ENCODE results near the gene SCRN2.

DNA sequence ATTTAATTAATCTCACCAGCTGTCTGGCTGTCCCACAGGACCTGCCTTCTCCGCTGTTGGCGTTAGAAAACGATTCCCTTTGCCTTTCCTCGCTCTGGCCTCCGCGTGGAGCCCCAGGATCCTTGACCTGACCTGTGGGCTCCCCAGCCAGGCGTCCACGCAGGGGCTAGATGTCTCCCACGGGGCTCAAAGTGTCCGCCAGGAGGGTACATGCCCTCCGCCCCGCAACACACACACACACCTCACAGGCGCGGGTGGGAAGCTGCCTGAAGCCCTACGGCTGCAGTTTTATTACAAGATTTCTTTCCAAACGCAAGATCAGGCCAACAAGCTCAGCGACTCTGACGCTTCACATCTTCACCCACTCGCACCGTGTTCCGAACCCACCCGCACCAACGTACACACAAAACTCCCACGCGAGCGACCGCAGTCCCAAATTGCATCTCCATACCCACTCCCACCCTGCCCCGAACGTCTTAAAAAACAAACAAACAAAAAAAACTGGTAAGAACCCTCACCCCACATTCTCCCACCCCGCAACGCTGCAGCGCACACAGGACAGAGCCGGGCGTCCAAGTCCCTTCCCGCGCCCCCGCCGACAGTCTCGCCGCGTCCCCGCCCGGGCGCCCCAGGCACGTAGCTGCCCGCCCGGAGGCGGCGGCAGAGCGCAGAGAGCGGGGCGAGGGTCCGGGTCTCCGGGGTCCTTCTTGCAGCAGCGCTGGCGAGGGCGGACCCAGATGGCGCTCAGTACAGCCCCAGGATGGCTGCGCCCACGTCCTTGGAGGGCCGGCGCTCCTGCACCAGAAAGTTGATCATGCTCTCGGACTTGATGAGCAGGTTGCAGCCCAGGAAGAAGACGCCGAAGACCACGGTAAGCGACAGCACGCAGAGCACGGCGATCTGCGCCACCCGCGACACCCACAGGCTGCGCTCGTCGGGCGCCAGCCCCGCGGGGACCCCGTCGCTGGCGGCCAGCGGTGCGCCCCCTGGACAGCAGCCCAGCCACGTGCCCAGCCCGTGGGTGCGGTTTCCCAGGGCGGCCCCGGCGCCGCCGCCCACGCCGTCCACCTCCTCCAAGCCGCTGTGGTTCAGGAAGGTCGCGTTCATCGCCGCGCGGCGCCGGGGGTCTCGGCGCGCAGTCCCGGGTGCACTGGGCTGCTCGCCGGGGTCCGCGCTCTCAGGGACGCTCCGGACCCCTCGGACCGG is 749 bp downstream of the RPRML start:
- PRO-cap, 2 experiments = peak in 1 of 2 experiments; most common plus-strand start position 663 of the sequence (in 1); most common minus-strand start position 600 of the sequence (in 1)

DNA sequence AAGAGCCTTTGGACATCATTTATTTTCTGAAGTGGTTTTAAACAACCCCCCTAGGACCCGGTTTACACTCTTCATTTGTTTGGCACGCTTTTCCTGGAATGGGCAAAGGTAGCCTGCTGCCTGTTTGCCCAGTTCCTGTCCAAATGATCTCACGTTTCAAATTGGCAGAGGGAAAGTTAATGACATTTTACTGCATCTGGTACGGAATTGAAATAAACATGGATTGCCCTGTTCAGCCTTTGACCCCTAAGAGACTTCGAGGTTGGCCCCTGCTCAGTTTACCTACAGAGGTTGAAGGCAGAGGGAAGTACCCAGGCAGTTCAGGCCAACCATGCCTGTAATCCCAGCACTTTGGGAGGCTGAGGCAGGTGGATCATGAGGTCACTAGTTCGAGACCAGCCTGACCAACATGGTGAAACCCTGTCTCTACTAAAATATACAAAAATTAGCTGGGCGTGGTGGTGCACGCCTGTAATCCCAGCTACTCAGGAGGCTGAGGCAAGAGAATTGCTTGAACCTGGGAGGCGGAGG is 5.9 kb upstream of the RPRML start:
- PRO-cap, 2 experiments = no peak in any of the 2 experiments

DNA sequence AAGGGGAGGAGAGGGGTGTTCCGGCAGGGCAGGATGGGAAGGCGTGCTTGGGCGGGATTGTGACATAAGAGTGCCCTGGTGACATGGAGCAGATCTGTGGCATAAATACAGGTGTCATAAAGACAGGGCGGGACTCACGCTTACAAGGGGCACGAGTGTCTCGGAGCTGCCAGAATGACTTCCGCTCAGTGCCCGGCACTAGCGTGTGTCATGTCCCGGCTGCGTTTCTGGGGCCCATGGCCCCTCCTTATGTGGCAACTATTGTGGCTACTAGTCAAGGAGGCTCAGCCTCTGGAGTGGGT is 37.9 kb upstream of the RPRML start:
- PRO-cap, 2 experiments = no peak in any of the 2 experiments

- PRO-cap, 2 experiments = no peak in any of the 2 experiments
Measured at GRCh38 chr17:47118946-47119906, 69.9 kb downstream of the CDC27 start.

- PRO-cap, 2 experiments = no peak in any of the 2 experiments
Measured at GRCh38 chr17:47423190-47424331, 99.8 kb downstream of the EFCAB13 start.

DNA sequence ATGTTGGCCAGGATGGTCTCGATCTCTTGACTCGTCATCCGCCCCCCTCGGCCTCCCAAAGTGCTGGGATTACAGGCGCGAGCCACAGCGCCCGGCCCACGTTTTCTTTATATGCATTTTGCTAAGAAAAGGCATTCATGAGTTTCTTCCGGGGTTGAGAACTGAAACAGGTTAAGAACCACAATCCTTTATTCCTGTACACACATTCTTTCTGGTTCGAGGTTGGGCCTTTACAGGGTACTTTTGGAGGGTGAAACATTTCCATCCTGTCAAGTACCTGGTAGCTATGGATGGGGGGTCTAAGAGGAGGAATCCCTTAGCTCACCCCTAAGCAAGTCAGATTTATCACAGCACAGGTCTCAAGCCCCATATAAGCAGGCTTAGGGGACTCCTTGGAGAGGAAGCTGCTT is 1.1 kb upstream of the KPNB1 start:
- PRO-cap, 2 experiments = no peak in any of the 2 experiments

GRCh38 chr17:47649036-47649671 is 565 bp upstream of the KPNB1 start:
- PRO-cap, 2 experiments = peak in 1 of 2 experiments; most common plus-strand start chr17:47649450 (in 1); most common minus-strand start chr17:47649518 (in 1)

DNA sequence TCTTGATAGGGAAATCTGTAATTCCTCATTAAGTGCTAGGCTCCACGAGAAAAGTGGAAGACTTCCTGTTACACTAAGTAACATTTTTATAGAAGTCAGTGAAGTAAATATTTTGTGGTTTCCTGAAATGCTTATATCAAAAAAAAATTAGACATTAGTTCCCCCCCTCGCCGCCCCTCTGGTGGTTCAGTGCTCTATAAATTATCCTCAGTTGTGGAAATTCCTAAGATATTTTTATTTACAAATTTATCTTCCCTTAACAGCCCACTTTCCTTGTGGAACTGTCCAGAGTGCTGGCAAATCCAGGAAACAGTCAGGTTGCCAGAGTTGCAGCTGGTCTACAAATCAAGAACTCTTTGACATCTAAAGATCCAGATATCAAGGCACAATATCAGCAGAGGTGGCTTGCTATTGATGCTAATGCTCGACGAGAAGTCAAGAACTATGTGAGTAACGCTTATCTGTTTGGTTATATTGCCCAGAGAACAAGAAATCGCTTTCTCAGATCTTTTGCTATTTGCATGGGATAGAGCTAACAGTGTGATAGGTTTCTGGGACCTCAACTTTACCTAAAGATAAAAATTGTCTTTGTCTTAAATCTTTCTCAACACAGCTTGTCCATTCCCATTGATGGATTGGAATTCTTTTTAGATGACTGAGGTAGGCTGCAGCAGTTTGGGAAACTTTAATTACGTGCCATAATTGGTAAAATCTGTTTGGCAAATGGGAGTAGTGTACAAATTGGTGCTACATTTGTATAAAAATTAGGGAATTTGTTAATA is 2.9 kb downstream of the KPNB1 start:
- PRO-cap, 2 experiments = no peak in any of the 2 experiments

DNA sequence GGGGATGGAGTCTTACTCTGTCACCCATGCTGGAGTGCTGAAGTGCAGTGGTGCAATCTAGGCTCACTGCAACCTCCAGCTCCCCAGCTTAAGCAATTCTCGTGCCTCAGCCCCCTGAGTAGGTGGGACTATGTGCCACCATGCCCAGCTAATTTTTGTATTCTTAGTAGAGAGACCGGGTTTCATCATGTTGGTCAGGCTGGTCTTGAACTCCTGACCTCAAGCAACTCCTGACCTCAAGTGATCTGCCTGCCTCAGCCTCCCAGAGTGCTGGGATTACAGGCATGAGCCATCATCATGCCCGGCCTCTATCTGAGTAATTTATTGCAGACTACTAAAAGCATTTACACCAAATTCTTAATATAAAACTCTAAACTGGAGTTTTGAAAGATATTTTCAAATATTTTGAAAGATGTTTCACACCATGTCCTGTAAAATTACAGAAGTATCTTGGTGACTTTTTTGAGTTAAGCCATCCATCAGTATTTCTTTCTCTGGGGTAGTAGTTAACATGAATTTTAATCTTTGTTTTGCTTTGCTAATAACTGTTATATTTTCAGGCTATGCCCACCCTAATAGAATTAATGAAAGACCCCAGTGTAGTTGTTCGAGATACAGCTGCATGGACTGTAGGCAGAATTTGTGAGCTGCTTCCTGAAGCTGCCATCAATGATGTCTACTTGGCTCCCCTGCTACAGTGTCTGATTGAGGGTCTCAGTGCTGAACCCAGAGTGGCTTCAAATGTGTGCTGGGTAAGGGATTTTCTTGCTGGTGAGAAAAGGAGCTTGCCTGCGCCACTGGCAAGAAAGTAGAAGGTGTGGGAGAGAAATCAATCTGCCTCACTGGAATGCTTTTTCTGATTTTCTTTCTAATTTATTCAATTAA is 19.6 kb downstream of the KPNB1 start:
- PRO-cap, 2 experiments = no peak in any of the 2 experiments

DNA sequence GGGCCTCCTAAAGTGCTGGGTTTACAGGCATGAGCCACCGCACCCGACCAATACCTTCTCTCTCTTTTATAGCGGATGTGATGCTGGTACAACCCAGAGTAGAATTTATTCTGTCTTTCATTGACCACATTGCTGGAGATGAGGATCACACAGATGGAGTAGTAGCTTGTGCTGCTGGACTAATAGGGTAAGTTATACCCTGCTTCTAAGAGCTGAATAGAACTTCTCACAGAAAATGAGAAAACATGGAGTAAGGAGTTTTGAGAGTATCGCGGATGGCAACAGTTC is 14.1 kb upstream of the TBKBP1 start:
- PRO-cap, 2 experiments = no peak in any of the 2 experiments

DNA sequence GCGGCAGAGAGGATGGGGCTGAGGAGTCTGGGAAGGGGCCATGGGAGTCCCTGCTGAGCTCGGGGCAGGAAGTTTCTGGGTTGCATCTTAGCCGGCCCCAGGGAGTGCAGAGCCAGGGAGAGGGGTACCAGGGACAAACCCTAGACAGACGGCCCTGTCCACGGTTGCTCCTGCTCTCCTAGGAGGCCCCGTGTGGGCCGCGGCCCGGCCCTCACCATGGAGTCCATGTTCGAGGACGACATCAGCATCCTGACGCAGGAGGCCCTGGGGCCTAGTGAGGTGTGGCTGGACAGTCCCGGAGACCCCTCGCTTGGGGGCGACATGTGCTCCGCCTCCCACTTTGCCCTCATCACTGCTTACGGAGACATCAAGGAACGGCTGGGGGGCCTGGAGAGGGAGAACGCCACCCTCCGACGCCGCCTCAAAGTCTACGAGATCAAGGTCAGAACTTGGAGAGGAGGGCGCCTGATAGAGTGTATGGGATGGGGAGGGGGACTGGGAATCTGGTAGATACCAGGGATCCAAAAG is 2.0 kb downstream of the TBKBP1 start:
- PRO-cap, 2 experiments = no peak in any of the 2 experiments

- PRO-cap, 2 experiments = peak in 1 of 2 experiments; most common plus-strand start chr17:47707651 (in 1)
Measured at GRCh38 chr17:47707111-47707931, 13.4 kb downstream of the TBKBP1 start.

- PRO-cap, 2 experiments = no peak in any of the 2 experiments
Measured at GRCh38 chr17:47830019-47830933, 1.1 kb downstream of the MRPL10 start.

GRCh38 chr17:47840505-47841623 is at the start of gene SCRN2:
Gene SCRN2, minus strand, starts transcription at chr17:47841273.
- PRO-cap, 2 experiments = peak in 1 of 2 experiments; most common plus-strand start chr17:47840928 (in 1); most common minus-strand start chr17:47840867 (in 1)

DNA sequence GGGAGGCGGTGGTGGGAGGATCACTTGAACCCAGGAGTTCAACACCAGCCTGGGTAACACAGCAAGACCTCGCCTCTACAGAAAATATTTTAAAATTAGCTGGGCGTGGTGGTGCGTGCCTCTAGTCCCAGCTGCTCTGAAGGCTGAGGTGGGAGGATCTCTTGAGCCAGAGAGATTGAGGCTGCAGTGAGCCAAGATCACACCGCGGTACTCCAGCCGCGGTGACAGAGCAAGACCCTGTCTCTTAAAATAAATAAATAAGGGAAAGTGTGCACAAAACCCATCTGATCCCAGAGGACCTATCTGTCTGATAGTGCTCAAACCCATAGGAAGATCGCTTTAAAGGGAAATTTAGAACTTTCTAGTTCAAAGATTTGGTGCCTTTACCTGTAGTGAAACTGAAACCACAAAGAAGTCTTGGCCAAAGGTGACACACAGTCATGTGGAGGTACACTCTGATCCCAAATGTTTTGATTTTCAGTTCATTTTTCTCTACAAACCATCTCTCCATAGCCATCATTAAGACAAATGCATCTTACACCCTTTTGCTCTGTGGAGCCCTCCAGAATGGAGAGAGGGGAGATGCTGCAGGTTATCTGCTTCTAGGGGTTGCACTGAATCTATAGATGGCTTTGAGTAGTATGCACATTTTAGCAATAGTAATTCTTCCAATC is 782 bp upstream of the SCRN2 start:
- PRO-cap, 2 experiments = no peak in any of the 2 experiments

- PRO-cap, 2 experiments = no peak in any of the 2 experiments
Measured at GRCh38 chr17:47953725-47953973, 4.0 kb downstream of the PRR15L start.

- PRO-cap, 2 experiments = no peak in any of the 2 experiments
Measured at GRCh38 chr17:47956814-47957547, 702 bp downstream of the PRR15L start.

DNA sequence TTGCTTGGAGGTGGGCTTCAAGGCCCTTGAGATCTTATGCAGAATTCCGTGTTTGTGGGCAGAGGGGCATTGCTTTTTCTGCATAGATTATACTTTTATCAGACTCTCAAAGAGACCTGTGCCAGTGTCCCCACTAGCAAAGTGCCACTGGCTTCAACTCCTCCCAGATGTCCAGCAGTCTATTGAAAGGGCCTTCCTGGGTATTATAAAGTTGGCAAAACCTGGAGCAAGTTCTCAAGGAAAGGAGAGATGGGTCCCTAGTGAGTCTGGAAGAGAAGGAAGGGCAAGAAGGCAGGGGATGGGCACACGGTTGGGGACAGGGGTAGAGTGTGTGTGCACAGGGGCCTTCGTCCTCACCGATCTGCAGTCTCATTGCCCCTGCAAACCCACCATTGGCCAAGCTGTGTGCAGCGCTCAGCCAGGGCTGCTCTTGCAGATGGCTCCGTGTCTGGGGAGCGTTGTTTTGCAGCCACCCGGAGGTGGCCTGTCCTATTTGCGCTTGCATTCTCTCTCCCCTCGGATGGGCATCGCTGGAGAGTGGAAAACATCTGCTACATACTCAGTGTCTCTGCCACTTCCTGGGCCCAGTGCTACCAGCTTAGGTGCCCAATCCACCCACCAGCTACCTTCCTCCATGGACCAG is 963 bp upstream of the PRR15L start:
- PRO-cap, 2 experiments = no peak in any of the 2 experiments

DNA sequence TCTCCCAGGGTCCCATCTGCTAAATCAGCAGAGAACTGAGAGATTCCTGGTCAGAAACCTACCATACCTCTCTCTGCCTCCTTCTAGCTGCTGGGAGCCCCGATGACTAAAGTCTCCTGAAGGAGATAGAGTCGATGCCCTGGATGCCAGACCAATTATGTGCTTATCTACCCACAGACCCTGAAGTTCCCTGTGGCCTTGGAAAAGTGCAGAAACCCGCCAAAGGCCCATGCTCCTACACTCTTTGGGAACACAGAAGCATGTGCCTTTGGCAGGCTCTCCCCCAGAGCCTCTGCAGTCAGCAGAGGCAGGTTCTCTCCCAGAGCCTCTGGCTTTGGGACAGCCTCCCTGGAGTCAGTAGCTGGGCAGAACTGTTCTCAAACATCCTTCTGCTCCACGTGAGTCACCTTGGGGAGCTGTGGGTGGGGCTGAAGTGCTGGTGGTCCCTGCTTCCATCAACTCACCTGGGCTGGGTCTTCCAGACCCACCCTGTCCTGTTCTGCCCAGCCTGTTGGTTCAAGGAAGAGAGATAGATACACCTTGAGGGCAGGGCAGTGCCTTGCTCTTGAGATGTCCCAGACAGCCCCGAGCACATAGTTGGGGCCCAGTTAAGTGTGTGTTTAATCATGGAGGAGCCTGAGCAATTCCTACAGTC is 3.3 kb upstream of the CDK5RAP3 start:
- PRO-cap, 2 experiments = no peak in any of the 2 experiments

GRCh38 chr17:48046677-48047485 is 1.3 kb upstream of the NFE2L1 start:
- PRO-cap, 2 experiments = no peak in any of the 2 experiments